Neural progenitor cell (in vitro differentiated cells): ENCODE measurements around a stretch of chr10.

- RAMPAGE, long total RNA = no peak
Measured at GRCh38 chr10:119302468-119303366, 95.3 kb downstream of the GRK5 start.

- RAMPAGE, long total RNA = no peak
Measured at GRCh38 chr10:119341946-119342454, 134.6 kb downstream of the GRK5 start.

DNA sequence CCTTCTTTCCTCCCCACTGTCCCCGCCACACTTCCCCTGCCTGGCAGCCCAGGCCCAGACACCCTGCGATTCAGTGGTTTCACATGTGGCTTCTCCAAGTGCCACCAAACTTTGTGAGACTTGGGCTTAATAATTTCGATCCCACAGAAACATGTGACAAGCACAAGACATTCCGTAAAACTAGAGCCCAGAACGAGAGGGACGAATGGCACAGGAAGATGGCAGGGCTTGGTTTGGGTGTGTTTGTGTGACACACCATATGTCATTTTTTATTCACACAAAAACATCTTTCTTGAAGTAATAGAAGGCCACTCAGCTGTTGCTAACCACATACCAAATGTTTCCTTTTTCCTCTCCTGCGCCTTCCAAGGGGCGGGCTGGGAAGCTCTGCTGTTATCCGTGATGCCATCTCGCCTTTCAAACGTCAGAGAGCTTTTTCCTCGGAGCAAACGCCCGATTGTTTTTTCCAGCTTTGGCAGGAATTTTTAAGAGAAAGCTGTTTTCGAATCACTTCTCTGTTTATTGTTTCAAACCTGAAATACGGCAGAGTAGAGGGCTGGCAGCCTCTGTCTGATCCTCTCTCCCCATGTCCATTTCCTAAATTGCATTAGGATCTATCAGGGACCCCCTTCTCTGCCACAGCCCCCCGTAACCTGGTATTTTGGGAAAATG, 163.0 kb downstream of the GRK5 start:
- RAMPAGE, long total RNA = no peak

- RAMPAGE, long total RNA = no peak
Measured at GRCh38 chr10:119386454-119387029, 156.0 kb downstream of the RGS10 start.

DNA sequence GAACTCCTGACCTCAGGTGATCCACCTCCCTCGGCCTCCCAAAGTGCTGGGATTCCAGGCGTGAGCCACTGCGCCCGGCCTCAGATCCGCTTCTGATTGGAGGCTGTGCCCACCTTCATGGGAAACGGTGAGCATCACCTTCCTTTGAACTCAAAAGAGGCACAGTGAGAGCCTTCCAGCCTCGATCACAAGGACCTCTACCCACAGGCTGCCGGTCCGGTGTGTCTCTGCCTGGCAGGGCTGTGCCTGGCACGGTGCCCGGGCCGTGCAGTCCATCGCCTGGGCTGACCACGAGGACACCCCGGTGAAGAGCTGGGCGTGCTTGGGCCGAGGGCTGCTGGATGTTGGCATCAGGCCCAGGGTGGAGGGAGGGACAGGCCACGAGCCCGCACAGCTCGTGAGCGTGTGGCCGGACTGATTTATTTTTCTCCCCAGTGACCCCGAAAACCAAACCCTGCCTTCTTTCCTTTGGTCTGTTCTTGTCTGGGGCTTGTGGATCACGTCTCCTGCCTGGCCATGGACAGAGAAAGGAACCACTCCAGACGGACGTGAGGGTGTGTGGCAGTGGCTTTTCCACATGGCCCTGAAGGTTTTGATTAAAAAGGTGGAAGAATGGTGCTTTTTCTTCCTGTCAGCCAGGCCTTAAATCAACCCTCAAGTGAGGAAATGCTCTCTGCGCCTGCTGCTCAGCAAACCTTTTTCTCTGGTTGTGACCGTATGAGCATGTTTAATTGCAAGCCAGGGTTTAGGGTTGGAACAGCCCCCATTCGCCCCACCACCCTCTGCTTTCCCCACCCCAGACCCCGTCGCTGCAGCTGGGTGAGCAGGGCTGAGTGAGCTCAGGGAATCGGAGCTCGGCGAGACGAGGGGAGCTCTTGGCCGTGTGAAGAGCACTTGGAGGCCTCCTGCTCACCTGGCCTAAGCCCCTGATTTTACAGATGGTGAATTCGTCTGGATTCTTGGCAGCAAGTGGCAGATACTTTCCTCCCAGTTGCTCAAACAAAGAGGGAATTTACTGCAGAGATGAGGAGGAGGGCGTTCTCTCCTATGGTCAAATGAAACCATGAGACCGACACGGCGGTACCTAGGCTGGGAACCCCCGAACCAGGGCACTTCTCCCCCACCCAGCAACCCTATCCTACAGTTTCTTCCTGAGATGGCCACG, 130.1 kb downstream of the RGS10 start:
- RAMPAGE, long total RNA = no peak

DNA sequence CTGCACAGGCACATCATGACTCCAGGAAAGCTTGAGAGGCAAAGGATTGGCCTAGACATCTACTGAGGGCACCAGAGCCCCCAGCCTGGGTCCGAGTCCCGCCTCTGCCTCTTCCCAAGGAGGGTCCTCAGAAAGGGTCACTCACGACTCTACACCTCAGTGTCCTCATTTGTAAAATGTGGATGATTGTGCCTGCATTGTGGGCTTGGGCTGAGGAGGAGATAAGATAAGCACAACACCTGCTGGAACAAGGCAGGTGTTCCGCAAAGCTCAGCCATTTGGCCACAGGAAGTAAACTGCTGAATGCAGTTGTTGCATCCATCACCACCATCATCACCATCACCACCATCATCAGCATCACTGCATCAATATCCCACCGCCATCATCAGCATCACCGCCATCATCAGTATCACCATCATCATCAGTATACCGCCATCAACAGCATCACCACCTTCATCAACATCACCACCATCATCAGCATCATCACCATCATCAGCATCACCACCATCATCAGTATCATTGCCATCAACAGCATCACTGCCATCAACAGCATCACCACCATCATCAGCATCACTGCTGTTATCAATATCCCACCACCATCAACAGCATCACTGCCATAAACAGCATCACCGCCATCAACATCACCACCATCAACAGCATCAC, 116.0 kb downstream of the RGS10 start:
- RAMPAGE, long total RNA = no peak

- RAMPAGE, long total RNA = no peak
Measured at GRCh38 chr10:119443254-119443978, 99.1 kb downstream of the RGS10 start.

DNA sequence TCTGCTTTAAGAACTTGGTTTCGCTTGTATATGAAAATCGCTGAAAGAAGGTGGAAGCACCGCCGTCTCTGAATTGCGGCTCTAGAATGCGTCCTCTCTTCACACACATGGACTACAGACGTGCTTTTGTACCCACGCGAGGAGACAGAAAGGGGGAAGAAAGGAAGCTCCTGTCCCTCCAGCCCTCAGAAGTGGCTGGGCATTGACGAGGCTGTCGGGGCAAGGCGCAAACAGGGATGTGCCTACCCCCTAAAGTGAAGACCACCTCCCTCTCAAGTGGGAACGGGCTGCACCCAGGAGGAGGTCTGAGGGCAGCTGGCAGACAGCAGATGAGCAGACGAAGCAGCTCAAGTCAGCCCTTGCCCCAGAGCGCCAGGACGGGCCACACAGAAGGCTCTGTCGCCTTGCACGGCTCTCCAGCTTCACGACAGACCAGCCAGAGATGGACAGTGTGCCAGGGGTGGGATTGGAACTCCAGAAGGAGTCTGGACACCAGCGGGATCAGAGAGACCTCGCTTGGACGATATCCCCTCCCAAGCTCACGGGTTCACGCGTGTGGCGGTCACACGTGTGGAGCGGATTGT, 36.5 kb downstream of the RGS10 start:
- RAMPAGE, long total RNA = no peak

DNA sequence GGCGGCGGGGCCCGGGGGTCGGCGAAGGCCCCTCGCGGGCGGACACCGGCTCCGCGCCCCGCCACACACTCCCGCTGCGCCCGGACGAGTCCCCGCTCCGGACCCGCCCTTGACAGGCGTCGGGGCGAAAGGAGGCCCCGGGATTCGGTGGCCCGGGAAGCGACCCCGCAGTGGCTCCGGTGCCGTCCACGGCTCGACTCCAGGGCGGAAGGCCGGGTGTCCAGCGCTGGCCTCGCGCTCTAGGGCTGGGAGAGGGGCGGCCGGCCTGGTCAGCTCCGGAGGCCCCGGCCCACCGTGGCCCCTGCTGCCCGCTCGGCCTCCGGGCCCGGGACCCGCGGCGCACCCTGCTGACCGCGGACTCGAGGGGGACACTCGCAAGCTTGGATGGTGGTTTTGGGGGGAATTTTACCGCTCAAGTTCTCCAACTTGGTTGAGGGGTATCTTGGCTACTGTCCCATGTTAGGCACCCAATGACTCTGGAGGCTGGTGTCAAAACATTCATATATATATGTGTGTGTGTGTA, 822 bp downstream of the BAG3 start:
- RAMPAGE, long total RNA = no peak

GRCh38 chr10:119655362-119656324, 4.5 kb downstream of the BAG3 start:
- RAMPAGE, long total RNA = no peak

GRCh38 chr10:119657042-119657565, 5.9 kb downstream of the BAG3 start:
- RAMPAGE, long total RNA = no peak

DNA sequence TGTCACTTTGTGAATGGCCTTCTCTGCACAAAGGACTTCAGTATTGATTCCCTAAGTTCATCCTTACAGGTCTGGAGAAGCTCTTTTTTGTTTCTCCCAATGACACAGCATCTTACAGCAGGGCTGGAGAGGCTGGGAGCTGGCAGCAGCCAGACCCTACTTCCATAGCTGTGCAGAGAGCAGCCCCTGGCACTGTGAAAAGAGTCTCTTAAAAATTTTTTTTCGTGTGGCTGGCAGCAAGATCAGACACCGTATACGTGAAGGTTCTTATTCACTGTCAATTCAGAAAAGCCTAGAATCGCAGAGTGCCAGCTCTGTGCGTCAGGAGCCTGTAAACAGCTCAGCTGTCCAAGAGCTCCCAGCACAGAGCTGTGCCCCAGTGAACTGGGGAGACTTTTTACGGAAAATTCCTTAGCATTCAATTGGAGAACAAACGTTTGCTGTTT, 6.5 kb downstream of the BAG3 start:
- RAMPAGE, long total RNA = no peak

GRCh38 chr10:119785986-119786613, 60.2 kb downstream of the INPP5F start:
- RAMPAGE, long total RNA = no peak

DNA sequence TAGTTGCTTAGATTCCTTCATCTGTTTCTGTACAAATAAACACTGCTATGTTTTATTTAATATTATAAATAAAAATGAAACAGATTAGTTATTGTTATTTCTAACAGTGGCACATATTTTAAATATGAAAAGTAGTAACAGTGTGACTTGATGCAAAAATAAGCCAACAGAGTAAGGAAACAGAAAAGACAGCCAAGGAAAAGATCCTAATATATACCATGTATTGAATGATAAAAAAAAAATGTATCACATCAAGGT, 169.7 kb upstream of the WDR11 start:
- RAMPAGE, long total RNA = no peak

DNA sequence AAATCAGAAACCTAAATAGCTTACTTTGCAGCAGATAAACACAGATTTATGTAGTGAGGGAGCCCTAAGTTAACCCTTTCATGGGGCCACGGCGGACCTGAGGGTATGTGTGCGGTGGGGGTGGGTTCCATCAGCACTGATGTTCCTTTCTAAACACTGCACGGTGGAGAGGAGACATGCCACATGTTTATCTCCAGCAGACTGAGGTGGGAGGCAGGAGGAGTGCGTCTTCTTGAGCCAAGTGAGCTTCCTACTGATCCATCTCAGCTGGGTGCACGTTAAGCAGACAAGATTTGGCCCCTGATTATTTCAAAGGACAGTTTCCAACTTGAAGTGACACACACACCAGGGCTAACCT, 127.6 kb downstream of the WDR11 start:
- RAMPAGE, long total RNA = no peak

- RAMPAGE, long total RNA = no peak
Measured at GRCh38 chr10:121239704-121240461, 358.4 kb downstream of the FGFR2 start.

DNA sequence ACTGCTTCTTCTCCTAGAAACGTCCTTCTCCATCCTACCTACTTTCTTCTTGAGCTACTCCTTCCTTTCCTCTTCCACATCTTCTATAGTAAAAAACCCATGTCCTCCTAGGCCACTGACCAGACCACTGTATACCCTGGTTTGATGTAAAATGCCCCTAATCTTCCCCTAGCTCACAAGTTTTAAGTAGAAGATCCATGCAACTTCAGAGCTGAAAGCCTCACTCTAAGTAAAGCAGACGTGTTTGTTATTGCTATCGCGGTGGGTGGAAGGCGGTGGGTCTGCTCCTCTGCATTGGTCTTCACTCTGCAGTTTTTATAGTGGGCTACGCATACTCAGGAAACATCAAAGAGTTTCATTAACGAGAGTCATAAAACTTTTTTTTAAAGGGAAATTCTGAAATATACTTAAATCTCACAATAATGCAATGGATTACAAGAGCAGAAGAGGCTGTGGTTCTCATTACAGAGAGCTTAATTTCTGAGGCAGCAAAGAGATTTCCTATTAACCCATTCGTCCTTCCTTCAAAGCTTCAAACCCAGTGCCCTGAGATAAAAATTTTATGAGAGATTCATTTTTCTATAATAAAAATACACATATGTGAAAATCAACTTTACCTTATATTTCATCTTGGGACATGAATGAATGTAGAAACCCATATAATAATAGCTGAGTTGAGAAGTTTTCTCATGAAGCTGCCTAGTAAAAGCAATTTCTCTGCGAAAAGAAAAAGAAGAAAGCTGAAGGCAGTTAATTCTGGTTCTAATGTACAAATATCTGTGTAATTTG, 91.5 kb downstream of the ATE1 start:
- RAMPAGE, long total RNA = no peak

- RAMPAGE, long total RNA = no peak
Measured at GRCh38 chr10:122013146-122013918, 24.4 kb downstream of the TACC2 start.

- RAMPAGE, long total RNA = no peak
Measured at GRCh38 chr10:122018977-122020159, 30.4 kb downstream of the TACC2 start.

GRCh38 chr10:122111959-122112514, 123.1 kb downstream of the TACC2 start:
- RAMPAGE, long total RNA = no peak